ENCODE results near the genes SCGB1D1 and SCGB1A1.

- PRO-cap, 3 experiments: peak in 3 of 3 experiments; most common plus-strand start chr11:61922808 (in 1); most common minus-strand start chr11:61922649 (in 3)
- RRBS: no CpG with 5 or more reads among the region's 9 CpGs
Observed at GRCh38 chr11:61922514-61923128, 5.3 kb upstream of the RAB3IL1 start.

- PRO-cap, 3 experiments: peak in 3 of 3 experiments; most common plus-strand start chr11:61955252 (in 3); most common minus-strand start chr11:61955080 (in 2)
- RRBS: 0% methylated on average over 1 of the region's 29 CpGs
Observed at GRCh38 chr11:61954583-61955464, 4.7 kb downstream of the BEST1 start.

DNA sequence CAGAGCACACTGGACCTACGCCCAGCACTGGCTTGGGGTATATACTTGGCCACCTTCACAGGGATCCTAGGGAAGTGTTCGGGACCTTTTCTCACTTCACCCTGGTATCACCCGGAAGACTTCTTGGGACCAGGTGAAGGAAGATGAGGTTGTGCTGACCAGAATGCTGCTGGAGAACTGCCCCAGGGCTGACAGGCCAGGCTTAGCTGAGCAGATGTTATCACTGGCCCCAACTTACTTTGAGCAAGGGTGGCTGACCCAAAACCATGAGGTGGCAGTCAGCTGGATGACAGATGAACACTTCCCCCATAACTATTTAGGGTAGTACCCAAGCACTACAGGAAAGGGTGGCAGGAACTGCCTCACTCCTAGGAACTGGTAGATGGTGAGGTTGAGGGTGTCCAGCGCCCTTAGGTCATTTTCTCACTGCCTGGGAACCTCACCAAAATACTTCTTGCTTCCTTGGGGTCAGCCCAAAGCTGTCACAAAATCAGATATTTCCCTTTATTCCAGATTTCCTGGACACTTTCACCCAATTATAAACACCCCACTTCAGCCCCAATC, 4.3 kb downstream of the FTH1 start:
- PRO-cap, 3 experiments: no peak in any of the 3 experiments
- RRBS: no CpG with 5 or more reads among the region's 4 CpGs

DNA sequence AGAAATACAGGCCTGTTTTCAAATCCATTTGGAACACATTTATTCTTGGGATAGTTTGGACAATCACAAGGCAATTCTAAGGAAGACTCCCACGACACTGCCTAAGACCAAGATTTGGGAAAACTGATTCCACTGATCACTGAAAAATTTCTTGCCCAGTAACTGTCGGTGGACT, 1.1 kb downstream of the FTH1 start:
- PRO-cap, 3 experiments: no peak in any of the 3 experiments
- RRBS: no CpG with 5 or more reads among the region's 2 CpGs

DNA sequence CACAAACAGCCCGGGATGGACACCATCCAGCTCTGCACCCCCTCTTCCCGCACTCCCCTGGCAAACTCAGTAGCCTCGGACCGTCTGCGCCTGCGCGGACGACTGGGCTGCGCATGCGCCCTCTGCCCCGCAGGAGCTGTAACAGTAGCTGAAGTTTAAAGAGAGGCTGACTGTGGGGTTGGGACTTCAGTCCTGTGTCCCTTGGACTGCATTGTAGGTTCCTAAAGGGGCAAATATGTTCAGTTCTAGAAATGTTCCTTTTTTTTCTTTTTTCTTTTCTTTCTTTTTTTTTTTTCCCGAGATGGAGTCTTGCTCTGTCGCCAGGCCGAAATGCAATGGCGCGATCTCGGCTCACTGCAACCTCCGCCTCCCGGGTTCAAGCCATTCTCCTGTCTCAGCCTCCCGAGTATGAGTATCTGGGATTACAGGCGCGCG, 11.3 kb upstream of the INCENP start:
- PRO-cap, 3 experiments: peak in 1 of 3 experiments; most common plus-strand start position 147 of the sequence (in 1); most common minus-strand start position 77 of the sequence (in 1)
- RRBS: 2% methylated on average over 1 of the region's 23 CpGs

GRCh38 chr11:62124252-62124854, 542 bp downstream of the INCENP start:
- PRO-cap, 3 experiments: no peak in any of the 3 experiments
- RRBS: 3% methylated on average over 7 of the region's 27 CpGs

DNA sequence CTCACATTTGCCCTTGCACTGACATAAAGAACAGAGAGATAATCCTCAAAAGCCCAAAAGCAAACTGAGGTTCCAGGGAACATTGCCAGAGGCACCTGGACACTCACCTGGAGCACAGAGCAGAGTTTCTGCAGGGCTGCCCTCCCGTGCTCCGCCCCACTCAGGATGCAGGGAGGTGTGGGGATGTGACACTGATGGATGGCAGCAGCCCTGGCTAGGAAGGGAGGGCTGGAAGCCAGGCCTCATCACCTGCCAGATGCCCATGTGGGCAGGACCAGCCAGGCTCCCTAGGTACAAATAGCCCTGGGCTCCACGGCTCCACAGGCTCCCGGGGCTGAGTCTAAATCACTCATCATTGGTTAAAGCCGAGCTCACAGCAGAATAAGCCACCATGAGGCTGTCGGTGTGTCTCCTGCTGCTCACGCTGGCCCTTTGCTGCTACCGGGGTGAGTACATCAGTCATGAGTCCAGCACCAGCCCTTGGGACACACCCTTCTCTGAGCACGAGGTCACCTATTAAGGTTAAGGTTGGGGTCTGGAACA, at the start of gene SCGB1D1:
TSS of gene SCGB1D1 (plus strand) at position 323 of the 543 bp plus-strand sequence.
- PRO-cap, 3 experiments: no peak in any of the 3 experiments
- RRBS: 65% methylated on average over 3 of the region's 9 CpGs

GRCh38 chr11:62370714-62371534, 33.7 kb downstream of the ASRGL1 start:
- PRO-cap, 3 experiments: no peak in any of the 3 experiments
- RRBS: 33% methylated on average over 5 of the region's 40 CpGs

DNA sequence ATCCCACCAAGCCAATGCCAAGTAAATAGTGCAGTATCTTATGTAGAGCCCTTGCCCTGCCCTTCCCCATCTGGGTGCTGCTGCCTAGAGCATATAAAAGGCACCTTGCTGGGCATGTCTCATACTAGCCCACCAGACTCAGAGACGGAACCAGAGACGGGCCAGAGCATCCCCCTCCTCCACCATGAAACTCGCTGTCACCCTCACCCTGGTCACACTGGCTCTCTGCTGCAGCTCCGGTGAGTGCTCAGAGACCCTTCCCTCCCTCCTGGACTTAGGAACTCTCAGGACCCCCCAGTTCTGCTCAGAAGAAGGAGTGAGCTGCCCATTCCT, at the start of gene SCGB1A1:
TSS of gene SCGB1A1 (plus strand) at position 122 of the 333 bp plus-strand sequence.
- PRO-cap, 3 experiments: no peak in any of the 3 experiments
- RRBS: no CpG with 5 or more reads among the region's 4 CpGs

- PRO-cap, 3 experiments: no peak in any of the 3 experiments
- RRBS: no CpG with 5 or more reads among the region's 4 CpGs
Observed at GRCh38 chr11:62458283-62458933, 39.6 kb downstream of the SCGB1A1 start.

- PRO-cap, 3 experiments: no peak in any of the 3 experiments
- RRBS: no CpG with 5 or more reads among the region's 9 CpGs
Observed at GRCh38 chr11:62539071-62539675, 7.4 kb downstream of the AHNAK start.

GRCh38 chr11:62540422-62541428, 5.9 kb downstream of the AHNAK start:
- PRO-cap, 3 experiments: no peak in any of the 3 experiments
- RRBS: 0% methylated on average over 1 of the region's 24 CpGs

- PRO-cap, 3 experiments: peak in 1 of 3 experiments; most common minus-strand start chr11:62542242 (in 1)
- RRBS: no CpG with 5 or more reads among the region's 3 CpGs
Observed at GRCh38 chr11:62542124-62542439, 4.5 kb downstream of the AHNAK start.

GRCh38 chr11:62553765-62554498, 7.3 kb upstream of the AHNAK start:
- PRO-cap, 3 experiments: peak in 1 of 3 experiments; most common minus-strand start chr11:62553839 (in 1)
- RRBS: no CpG with 5 or more reads among the region's 9 CpGs

DNA sequence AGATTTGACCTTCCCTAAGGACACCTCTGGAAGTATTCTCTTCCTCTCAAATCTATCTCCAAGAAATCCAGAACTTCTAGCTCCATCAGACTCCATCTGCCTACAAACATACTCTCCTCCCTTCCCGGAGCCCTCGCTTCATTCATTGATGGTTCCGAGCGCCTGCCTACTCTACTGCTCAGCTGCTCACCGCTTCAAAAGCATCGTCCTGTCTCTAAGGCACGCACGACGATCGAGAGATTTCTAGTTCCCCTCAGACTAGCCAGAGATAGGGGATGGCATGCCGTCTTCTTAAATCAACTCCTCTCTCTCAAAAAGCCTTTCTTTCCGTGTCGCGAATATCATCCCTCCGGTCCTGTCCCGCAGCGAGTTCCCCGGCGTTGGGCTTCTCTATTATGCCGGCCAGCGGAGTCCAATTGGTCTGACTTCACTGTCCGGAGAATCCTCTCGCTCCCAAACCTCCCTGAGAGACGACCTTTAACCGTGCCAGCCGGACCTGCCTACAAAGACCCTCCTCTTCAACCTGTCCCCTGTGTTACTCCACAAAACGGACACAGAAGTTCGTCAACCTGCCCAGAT, 641 bp downstream of the EEF1G start:
- PRO-cap, 3 experiments: peak in 1 of 3 experiments; most common plus-strand start position 368 of the sequence (in 1)
- RRBS: 2% methylated on average over 6 of the region's 28 CpGs

GRCh38 chr11:62597728-62598833, 3.6 kb downstream of the MTA2 start:
- PRO-cap, 3 experiments: no peak in any of the 3 experiments
- RRBS: no CpG with 5 or more reads among the region's 20 CpGs

- PRO-cap, 3 experiments: no peak in any of the 3 experiments
- RRBS: no CpG with 5 or more reads among the region's 7 CpGs
Observed at GRCh38 chr11:62598834-62599516, 2.7 kb downstream of the MTA2 start.

- PRO-cap, 3 experiments: no peak in any of the 3 experiments
- RRBS: no CpG with 5 or more reads among the region's 7 CpGs
Observed at GRCh38 chr11:62599798-62600536, 1.7 kb downstream of the MTA2 start.

DNA sequence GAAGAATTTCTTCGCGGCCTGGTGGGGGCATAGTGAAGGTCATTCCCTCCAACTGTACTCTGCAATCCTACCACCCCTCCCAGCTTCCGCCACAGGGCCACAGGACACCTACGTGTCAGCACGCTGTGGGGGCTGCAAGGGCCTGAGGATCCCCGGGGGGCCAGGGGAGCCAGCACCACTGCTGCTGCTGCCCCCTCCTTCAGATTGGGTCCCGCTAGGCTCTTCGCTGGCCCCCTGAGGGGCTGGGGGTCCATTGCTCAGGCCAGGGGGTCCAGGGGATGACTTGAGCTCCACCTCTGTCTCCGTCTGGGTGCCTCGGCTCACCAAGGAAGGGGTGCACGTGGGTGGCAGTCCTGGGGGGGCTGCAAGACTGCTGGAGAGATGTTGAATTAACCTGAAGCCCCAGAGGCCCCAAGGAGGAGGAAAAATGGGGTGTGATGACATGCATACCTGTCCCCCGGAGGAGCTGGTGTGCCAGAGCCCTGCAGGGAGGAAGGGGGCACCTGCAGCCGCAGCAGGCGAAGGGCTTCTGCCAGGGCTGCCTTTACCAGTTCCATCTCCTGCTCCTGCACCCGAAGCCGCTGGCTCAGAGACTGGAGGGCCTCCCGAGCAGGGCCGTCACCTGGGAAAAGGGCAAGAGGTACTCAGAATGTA, 1.5 kb downstream of the EML3 start:
- PRO-cap, 3 experiments: no peak in any of the 3 experiments
- RRBS: 22% methylated on average over 1 of the region's 18 CpGs

- PRO-cap, 3 experiments: no peak in any of the 3 experiments
- RRBS: no CpG with 5 or more reads among the region's 4 CpGs
Observed at GRCh38 chr11:62680773-62681224, 1.9 kb upstream of the UBXN1 start.

All from breast (tissue), 4 donors.